Bile duct (tissue), 1 donor: Measurements from ENCODE around the genes B3GALT4, ZBTB9 and ITPR3.

GRCh38 chr6:33197615-33197960 is 2.9 kb downstream of the RXRB start:
- PRO-cap = no peak

- PRO-cap = bidirectional peak, plus-strand start at chr6:33277159, minus-strand start at chr6:33277068; bidirectional peak, plus-strand start at chr6:33277687, minus-strand start at chr6:33277559
These were observed at the start of gene B3GALT4 for GRCh38 chr6:33276642-33277990. B3GALT4 (plus strand) TSS chr6:33277123.

GRCh38 chr6:33296453-33297156 is 2.1 kb downstream of the RGL2 start:
- PRO-cap = no peak

GRCh38 chr6:33298041-33298549 is 647 bp downstream of the RGL2 start:
- PRO-cap = bidirectional peak, plus-strand start at chr6:33298169, minus-strand start at chr6:33297977; bidirectional peak, plus-strand start at chr6:33298278, minus-strand start at chr6:33298280

GRCh38 chr6:33299122-33299277 is 258 bp upstream of the RGL2 start:
- PRO-cap = no peak

- PRO-cap = no peak
These were observed 4.1 kb upstream of the RGL2 start for GRCh38 chr6:33302904-33303217.

DNA sequence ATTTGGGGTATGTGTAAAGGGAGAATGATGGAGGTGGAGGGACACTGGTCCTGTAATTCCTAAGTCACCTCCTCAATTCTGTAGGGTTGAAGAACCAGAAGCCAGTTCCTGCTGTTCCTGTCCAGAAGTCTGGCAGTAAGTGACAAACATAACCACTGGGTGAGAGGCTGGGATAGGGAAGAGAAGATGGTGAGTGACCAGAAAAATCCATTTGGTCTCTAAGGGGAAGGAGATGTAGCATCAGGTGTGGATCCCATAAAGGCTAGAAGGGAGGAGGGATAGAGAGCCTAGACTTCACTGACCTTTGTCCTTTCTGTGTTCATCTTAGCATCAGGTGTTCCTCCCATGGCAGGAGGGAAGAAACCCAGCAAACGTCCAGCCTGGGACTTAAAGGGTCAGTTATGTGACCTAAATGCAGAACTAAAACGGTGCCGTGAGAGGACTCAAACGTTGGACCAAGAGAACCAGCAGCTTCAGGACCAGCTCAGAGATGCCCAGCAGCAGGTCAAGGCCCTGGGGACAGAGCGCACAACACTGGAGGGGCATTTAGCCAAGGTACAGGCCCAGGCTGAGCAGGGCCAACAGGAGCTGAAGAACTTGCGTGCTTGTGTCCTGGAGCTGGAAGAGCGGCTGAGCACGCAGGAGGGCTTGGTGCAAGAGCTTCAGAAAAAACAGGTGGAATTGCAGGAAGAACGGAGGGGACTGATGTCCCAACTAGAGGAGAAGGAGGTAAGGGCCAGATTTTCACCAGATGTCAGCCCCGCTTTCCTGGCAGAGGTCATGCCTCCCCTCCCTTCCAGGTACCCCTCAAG is 7.2 kb upstream of the PHF1 start:
- PRO-cap = no peak

GRCh38 chr6:33425594-33426436 is 6.0 kb downstream of the SYNGAP1 start:
- PRO-cap = bidirectional peak, plus-strand start at chr6:33425809, minus-strand start at chr6:33425658; bidirectional peak, plus-strand start at chr6:33426047, minus-strand start at chr6:33426005; bidirectional peak, plus-strand start at chr6:33426342, minus-strand start at chr6:33426254

DNA sequence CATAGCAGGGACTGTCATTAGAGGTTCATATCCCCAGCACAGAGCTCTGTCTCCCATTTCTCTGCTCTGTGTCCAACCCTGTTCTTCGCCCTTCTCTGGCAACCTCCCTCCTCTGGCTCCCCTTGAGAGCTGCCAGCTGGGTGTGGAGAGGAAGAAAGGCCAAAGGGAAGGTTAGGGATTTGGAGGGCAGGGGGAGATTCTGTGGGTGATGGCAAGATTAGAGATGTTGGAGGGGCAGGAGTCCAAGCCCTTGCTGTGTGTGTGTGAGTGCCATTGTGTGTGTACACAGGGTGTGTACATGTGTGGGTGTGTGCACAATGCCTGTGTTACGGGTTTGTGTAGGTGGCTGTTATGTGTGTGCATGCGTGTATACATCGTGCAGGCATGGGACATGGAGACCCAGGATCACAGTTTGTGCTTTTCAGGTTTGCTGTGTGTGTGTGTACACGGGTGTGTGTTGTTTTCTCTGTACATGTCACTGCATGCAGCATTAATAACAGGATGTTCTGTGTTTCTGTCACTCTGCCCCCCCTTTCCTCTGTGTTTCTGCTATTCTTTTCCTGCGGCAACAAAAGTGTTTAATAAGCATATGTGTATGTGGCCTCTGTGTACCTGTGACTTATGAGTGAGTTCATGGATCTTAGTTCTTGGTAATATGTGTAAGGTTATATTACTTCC is 9.6 kb downstream of the SYNGAP1 start:
- PRO-cap = no peak

- PRO-cap = no peak
These were observed 4.0 kb upstream of the ZBTB9 start for GRCh38 chr6:33450405-33450748.

GRCh38 chr6:33454028-33454915 is at the start of gene ZBTB9:
ZBTB9 (plus strand) TSS chr6:33454576.
- PRO-cap = bidirectional peak, plus-strand start at chr6:33454599, minus-strand start at chr6:33454449

DNA sequence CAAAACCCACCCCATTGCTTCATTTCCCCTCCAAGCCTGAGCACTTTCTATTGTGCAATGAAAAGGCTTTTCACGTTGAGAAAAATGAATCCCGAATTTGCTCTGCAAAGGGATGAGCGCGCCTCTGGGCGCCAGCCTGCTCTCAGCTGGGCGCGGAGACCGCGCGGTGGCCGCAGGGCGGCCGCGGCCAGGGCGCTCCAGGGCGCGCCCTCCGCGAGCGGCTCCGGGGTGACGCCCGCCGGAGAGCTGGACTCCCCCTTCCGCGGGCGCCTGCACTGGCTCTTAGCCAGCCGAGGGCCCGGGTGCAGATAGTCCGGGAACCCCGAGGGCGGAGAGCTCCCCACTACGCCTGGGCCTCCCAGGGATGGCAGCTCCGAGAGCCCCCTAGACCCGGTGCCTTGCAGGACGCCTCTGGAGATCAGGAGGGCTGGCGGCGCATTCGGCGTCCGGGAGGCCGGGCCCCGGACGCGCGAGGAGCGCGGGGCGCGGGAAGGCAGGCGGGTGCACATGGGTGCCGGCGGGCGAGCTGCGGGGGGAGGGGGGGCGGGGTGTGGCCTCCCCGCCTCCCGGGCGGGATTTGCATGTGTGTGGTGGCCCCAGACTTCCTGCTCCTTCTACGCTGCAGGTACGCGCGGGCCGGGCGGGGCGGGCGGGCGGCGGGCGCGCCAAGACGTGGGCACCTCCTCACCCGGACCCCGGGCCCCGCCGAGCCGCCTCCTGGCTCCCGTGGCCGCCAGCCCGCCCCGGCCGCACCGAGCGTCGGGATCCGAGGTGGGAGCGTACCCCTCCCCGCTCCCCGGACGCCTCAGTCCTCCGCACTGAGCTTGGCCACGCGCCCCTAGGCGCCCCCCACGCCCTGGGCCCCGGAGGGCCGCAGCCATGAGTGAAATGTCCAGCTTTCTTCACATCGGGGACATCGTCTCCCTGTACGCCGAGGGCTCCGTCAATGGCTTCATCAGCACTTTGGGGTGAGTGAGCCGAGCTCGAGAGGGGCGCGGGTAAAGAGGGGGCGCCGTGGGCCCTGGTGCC is at the start of gene ITPR3:
Gene ITPR3 (plus strand): TSS at position 599 of the 1,029 bp plus-strand sequence.
- PRO-cap = bidirectional peak, plus-strand start at position 311 of the sequence, minus-strand start at position 148 of the sequence; bidirectional peak, plus-strand start at position 643 of the sequence, minus-strand start at position 413 of the sequence

DNA sequence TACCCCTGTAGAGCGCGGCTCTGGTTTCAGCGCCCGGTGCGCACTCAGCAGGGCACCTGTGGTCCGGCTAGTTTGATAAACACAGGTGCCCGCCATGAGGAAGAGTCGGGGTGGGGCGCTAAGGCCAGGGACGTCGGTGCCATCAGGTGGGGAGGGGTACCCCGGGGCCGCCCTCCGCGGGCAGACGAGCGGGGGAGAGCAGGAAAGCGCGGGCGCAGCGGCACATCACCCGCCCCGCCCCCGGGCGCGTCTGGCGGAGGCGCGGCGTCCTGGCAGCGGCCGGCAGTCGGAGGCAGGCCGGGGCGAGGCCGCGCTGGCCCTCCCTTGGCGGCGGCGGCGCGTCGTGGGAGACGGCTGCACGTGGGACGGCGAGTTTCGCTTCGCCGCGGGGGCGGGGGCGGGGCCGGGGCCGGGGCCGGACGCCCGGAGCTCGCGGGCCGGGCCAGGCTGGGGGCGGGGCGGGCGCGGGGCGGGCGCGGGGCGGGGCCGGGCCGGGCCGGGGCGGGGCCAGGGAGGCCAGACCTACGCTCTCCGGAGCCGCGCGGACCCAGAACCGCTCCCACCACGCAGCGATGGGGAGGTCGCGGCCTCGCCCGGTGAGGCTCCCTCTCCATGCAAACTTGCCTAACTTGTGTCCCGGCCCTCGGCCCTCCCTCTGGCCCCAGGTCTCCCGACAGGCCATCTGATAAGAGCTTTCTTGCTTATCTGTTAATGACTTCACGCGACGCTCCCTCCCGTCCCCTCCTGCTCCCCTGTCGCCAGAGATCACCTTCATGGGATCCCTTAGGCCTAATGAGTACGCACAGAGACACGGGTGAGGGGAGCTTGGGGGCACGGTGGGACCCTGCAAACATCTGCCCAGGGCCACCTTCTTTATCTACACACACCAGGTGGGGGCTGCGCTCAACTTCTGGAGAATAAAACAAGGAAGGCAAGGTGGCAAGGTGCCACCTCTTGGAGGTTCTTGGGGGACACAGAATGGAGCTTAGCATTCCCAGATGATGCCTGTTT is 12.5 kb downstream of the ITPR3 start:
- PRO-cap = bidirectional peak, plus-strand start at position 510 of the sequence, minus-strand start at position 252 of the sequence

- PRO-cap = no peak
These were observed 34.5 kb downstream of the ITPR3 start for GRCh38 chr6:33655558-33656015.

DNA sequence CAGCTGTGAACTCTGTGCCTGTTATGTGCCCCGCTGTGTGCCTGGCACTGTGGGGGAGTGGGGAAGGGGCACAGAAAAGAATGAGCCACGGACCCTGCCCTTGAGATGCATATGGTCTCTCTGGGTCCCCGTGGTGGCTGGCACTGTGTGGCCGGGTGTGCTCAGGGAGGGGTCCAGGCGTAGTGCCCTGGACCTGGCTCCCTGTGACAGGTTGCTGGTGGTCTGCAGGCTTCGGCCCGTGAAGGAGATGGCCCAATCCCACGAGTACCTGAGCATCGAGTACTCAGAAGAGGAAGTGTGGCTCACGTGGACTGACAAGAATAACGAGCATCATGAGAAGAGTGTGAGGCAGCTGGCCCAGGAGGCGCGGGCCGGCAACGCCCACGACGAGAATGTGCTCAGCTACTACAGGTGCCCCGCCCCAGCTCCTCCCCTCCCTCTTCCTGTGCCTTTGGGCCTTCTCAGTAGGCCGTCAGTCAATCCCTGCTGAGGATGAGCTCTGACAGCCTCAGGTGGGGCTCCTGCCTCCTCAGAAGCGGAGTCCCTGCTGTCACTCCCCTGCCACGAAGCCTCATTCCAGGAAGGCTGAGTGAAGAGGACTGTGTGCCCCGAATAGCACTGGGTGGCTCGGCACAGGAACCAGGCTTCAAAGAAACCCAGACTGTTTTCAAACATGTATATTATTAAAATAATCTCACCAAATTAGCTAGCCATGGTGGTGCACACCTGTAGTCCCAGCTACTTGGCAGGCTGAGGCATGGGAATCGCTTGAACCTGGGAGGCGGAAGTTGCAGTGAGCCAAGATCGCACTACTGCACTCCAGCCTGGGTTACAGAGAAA is 42.5 kb downstream of the UQCC2 start:
- PRO-cap = no peak

GRCh38 chr6:33685104-33685526 is 26.4 kb downstream of the UQCC2 start:
- PRO-cap = no peak

DNA sequence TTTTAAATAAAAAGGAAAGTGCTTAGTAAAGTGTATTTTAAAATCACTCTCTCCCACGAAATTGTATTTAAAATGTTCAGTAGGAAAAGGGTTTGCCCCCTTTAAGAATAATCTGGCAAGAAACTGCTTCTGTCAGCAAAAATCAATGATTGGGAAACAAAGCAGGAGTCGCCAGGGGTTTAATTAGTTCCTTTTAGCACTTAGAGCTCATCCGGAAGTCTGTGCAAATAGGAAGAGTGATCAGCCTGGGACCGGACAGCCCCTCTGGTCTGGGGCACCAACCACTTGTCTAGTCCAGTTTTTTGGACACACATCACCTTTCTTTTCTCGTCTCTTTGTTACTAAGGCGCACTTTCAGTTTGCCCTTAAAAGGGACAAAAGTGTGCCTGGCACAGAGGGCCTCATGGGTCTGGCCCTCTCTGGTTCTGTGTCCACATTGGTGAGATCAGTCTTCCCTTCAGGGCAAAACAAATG is 150.3 kb downstream of the GRM4 start:
- PRO-cap = no peak

DNA sequence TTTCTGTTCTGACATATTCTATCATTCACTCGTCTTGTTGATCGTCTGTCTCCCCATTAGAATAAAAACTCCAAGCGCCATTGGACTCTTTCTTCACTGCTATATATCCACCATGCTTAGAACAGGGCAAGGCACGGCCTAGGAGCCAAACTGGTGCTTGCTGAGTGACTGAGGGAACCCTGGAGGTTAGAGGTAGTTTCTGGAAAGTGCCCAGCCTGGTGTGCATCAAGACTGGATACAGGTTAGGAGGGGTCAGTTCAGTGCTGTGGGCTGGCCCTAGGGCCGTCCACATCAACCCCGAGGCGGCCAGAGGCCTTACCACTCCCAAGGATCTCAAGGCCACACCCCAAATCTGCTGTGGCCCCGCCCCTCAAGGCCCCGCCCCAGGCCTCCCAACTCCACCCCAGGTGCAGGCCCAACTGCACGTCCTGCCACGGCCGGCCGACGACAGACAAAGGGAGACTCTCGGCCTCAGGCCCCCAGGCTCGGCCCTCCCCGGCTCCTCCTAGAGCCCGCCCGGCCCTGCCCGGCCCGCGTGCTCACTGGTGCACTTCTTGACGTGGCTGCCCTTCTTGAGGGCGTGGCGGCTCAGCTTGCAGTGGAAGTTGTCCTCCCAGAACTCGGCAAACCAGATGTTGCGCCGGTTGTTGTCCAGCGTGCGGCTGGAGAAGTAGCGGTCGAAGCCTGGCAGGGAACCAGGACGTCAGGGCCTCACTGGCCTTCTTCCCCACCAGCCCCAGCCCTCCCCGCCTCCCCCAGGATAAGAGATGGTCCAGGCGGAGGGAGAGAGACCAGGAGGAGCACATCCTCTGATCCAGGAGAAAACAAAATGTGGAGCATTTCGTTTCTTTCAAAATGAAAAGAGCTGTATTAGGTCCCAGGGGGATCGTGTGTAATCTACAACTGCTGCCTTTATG is 89.6 kb downstream of the GRM4 start:
- PRO-cap = no peak

- PRO-cap = no peak
These were observed 3.3 kb downstream of the GRM4 start for GRCh38 chr6:34142592-34143017.

DNA sequence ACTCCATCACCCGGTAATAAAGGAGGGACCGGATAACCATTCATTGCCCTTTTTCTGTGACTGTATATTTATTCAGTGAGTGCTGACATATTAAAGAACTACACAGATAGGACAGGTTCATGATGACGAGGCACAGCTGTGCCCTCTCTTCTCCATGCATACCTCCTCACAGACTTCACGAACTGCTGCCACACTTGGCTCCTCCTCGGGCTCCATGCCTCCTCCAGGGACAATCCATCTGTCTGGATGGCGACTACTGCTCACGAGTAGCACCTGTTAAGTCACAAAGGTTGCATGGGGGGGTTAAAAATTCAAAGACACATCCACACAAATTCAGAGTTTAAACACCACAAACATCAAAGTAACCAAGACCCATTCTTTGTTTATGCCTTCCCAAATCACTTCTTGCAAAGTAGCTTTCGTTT is 50.8 kb downstream of the NUDT3 start:
- PRO-cap = no peak